SEM (cell line): Measurements from ENCODE around the gene PLEKHA6.

DNA sequence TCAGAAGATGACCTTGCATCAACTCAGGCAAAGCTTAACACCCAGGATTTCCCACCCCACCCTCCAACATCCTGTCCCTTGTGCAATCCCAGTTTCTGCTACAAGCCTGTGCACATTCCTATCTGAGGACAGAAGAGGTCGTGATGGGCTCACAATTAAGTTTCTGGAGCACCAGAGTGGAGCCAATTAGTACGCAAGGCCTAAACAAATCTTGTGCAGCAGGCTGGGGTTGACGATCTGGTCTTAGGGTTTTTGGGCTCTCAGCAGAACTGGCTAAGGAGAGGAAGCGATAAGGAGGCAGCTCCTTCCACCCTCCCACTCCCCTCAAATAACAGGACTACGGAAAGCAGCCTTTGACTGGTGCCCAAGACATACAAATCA lies 18.2 kb upstream of the FMOD start:
- PRO-cap: no peak

- PRO-cap: no peak
These were observed 55.7 kb upstream of the FMOD start for GRCh38 chr1:203406513-203407099.

- PRO-cap: unidirectional peak, minus-strand start at chr1:203607376
These were observed 19.4 kb upstream of the ATP2B4 start for GRCh38 chr1:203607101-203607764.

- PRO-cap: no peak
These were observed 36.6 kb downstream of the ATP2B4 start for GRCh38 chr1:203663054-203663812.

GRCh38 chr1:203795785-203796696 lies 618 bp downstream of the ZBED6 start:
- PRO-cap: unidirectional peak, minus-strand start at chr1:203796176

DNA sequence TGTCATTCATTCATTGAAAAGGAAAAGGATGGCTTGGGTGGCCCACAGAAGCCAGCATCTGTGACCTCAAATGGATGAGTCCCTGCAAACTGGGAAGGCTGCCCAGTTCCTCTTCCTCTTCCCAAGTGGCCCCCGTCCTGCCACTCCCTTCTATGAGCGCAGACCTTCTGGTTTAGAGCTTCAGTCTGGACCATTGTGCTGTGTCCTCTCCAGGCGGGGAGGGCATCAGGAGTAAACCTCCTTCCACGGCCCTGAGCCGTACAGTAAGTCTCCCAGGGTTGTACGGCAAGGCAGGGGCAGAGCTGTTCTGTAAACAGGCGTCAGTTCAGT lies 21.9 kb downstream of the SOX13 start:
- PRO-cap: no peak

DNA sequence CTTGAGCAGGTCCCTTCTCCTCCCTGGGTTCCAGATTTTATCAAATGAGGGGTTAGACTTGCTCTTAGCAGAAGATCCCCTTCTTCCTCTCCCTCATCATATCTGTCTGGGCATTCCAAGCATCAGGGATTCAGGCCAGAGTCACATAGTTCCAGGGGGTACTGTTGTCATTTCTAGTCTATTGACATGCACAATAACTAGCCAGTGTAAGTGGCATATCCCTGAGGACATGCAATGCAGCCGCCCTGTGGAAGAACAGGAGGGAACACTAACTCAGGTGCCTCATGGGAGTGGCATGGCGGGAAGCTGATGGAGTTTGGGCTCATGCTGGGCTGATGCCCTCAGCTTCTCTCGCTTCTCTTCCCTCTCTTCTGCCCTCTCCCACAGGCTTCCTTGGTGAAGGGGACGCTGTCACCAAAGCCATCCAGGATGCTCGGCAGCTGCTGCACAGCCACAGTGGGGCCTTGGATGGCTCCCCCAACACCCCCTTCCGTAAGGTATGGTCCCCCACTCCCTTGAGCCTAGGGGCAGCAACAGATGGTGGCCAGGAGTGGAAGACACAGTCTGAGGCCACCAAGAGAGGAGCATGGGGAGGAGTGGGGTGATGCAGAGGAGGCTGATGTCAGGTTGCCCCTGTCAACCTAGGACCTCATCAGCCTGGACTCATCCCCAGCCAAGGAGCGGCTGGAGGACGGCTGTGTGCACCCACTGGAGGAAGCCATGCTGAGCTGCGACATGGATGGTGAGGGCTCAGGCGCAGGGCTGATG lies 29.2 kb downstream of the ETNK2 start:
- PRO-cap: no peak

DNA sequence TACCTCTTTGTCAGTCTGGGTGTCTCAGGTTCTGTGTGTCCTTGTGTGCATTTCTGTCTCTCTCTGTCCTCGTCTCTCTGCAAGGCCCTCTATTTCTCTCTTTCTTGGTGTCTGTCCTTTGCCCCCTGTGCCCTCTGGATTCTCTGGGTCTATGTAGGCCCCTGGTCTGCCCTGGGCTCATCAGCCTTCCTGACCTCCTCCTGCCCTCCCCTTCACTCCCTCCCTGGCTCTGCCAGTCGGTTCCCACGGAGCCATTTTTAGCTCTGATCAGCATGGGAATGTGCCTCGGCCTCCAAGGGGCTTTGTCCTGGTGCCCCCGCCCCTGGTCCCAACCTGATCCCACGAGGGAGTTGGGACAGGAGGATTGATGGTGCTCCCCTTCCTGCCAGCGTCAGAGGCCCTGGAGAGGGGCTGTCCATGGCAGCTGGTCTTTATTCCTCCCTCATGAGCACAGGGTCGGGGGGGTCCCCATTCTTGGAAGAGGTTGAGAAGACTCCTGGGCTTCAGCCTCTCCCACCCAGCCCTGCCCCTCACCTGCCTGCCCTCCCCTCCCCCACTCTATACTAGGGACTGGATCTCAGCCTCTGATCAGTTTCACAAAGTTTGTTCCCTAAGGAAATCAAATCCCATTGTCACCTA lies 24.9 kb downstream of the ETNK2 start:
- PRO-cap: no peak

- PRO-cap: no peak
These were observed 22.6 kb downstream of the ETNK2 start for GRCh38 chr1:204128827-204130066.

DNA sequence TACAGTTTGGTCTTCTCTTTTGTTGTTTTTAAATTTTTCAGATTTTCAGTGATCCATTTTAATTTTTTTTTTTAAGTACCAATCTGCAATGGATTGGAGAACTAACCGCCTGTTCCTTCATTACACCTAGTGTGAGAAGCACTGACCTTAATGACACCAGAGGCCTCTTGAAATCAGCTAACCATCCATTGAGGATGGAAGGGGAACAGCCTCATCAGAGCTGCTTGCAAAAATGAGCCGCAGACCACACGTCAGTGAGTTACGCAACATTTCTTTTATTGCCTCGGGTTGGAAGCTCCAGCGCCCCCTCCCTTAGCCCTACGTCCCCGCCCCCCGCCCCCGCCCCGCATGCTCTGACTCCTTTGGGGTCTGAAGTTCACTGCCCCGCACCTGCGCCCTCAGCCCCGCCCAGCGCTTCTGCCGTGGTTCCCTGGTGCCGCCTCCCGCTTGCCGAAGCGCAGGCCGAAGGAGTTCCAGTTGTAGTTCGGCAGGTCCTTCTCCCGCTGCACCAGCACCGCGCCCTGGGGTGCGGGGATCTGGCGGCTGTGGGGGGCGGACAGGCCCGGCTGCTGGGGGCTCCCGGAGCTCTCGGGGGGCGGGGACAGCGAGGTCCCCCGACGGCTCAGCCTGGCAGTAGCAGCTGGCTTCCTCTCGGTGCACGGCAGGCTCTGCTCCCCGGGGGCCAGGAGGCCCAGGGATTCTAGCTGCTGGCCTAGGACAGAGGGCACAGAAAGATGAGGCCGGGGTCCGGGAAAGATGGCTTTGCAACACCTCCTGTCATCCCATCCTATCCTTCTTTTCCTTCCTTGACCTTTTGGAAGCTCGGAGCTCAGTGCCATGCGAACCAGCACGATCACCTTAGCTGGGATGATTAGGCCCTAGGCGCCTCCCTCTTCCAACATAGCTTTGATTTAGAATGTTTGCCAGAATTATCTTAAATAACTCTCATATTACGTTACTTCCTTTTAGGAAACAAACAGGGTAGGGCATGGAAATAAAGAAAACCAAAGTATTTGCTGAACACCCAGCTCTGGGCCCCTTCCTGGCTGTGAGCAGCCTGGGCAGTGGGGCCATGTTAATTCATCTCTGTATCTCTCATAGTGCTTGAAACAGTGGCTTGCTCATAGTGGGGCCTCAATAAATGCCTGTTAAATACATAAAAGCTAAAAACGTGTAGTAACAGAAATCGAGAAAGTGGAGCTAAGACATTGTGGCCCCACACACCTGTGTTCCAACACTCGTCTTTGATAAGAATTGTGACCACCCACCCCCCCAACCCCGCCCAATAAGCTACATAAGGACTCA lies 5.8 kb downstream of the KISS1 start:
- PRO-cap: no peak

GRCh38 chr1:204227862-204228467 lies 14.2 kb upstream of the GOLT1A start:
- PRO-cap: no peak

- PRO-cap: no peak
These were observed 63.9 kb upstream of the GOLT1A start for GRCh38 chr1:204277536-204278147.

DNA sequence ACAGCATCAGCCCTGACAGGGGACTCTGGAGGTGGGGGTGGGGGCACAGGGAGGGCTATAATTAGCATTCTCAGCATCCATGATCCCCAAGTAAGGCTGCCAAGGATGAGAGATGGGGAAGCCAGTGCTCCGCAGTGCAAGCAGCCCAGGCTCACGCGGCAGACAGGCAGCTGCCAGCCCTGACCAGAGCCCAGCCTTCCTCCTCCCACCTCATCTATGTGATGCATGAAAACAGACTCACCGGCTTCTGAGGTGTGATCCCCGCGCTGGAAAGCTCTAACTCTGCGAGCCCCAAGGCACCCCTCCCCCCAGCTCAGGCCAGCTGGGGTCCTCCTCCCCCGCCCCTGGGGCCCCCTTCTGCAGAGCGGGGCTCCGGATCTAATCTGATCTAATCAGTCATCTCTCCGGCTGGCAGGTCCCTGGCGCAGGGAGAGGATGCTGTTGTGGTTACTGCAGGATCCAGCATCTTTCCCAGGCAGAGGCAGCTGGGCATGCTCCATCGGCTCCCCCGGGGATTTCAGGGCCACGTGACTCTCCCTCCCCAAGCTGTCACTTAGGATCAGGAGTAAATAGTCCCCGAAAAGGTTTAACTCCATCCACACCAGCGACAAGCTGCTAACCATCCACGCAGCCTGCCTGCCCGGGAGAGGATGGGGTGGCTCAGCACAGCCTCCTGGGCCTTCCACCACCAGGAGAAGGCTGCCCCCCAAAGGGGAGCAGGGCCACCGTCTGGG lies at the start of gene PLEKHA6:
Gene PLEKHA6, minus strand, starts transcription at position 477 of the 734 bp plus-strand sequence.
- PRO-cap: no peak

- PRO-cap: no peak
These were observed 17.3 kb downstream of the PPP1R15B start for GRCh38 chr1:204394135-204394961.

DNA sequence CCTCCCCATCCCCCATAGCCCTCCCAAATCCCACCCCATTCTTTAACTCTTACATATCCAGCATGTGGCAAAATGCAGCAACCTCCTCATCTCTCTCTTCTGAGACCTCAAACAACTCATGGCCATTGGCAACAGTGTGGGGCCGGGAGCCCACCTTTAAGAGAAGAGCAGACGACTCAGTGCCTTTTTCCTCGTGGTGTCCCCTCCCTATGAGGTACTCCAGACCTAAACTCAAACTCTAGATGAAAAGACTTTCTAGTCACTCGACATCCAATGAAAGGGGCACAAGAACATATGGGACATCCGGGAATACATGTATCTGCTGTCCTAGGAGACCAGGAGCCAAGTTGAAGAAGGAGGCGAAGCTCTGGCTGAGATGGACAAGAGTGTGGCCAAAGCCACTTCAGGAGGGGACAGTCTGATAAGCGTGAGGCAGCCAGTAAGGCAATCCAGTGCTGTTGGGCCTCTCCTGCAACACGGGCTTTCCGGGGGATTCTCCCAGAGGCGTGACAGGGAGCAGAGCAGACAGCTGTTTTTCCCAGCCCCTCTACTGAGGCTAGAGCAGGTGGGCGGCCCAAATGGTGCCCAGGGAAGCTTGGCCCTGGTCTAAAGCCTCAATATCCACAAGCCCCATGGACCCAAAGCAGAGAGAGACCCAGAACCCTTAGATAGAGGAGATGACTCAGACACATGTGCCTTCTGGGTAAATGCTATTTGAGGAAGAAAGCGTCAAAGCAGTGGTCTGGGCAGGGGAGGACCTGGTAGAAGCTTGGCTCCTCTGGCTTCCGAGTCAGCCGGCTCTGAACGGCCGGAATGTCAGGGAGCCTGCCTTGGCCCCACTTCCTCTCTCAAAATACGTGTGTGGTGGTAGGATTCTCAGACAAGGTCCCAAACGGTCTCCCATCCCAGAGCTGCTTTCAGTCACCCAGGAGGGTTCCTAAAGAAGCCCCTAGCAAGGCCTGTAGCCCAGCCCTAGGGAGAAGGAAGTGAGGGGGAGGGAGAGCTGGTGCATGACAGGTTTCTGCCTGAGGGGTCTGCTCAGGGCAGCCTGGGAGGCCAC lies 29.1 kb downstream of the PIK3C2B start:
- PRO-cap: bidirectional peak, plus-strand start at position 737 of the sequence, minus-strand start at position 688 of the sequence; bidirectional peak, plus-strand start at position 851 of the sequence, minus-strand start at position 815 of the sequence

GRCh38 chr1:204480439-204481542 lies 13.8 kb downstream of the PIK3C2B start:
- PRO-cap: bidirectional peak, plus-strand start at chr1:204480881, minus-strand start at chr1:204480574; bidirectional peak, plus-strand start at chr1:204481371, minus-strand start at chr1:204481221

DNA sequence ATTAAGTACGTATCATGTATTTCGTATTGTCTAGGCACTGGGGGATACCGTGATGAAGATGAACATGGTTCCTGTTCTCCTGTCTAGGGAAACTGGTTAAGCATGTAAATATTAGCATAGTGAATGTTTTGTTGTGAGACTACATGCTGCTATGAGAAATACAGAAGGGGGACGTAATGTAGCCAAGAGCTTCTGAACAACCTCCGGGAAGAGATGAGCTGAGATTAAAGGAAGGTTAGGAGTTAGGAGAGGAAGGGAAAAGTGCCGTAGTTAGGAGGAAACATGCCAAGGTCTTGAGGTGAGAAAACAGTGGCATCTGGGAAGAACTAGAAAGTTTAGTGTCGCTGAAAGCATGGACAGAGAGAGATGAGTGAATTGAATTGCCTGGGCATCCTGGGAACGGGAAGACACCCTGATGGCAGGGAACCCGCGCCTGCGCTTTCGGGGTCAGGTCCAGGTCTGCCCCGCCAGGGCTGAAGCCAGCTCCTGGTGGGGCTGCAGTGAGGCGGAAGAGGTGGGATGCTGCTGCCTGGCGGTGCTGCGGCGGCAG lies 45.6 kb downstream of the MDM4 start:
- PRO-cap: no peak

GRCh38 chr1:204714700-204715358 lies 29.3 kb upstream of the LRRN2 start:
- PRO-cap: no peak

DNA sequence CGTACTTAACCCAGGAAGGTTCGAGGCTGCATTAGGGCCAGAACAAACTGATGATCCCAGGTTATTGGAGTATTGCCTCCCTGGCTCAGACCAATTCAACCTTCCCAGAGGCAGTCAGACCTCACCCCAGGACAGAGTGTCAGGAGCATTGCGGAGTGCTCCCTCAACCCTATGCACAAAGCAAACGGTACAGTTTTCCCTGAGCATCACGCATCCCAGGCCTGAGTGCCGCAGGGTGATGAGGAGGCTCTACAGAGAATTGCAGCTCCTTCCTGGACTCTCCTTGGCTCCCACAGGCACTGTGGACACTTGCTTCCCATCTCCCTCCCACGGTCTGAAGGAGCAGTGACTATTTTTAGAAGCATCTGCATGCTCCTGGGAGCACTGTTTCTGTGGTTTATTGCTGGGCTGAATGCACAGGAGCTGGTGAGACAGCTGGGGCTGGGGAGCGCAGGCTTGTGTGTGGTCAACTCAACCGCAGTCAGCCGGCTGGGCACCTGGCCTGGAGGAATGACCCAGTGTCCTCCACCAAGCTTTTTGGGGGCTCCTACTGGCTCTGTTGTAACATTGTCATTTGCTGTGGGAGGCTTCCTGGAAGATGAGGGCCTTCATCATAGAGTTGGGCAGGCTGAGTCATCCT lies 43.7 kb downstream of the NFASC start:
- PRO-cap: no peak

DNA sequence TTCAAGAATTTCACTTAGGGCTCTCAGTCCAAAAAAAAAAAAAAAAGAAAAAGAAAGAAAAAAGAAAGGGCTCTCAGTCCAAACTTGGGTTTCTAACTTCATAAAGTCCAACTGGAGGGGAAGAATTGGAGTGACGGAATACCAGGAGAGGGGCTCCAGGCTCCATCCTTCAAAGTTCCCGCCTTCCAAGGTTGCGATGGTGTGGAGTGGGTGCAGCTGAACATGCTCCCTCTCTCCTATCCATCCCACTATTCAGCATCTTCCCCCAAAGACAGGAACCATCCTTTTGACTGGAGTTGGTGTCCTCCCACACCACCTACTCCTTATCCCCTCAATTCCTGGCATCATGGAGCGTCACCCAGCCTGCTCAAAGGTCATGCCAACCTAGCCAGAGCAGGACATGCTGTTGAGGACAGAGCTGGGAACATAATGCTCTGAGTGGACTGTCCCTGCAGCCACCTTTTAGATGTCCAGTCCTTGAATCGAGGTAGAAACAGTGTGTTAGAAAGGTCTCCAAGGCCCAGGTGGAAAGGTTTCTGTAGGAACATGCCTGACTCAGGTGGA lies 52.4 kb upstream of the CNTN2 start:
- PRO-cap: no peak